Epithelial cell of proximal tubule (primary cell): ENCODE measurements around the gene GKN1.

DNA sequence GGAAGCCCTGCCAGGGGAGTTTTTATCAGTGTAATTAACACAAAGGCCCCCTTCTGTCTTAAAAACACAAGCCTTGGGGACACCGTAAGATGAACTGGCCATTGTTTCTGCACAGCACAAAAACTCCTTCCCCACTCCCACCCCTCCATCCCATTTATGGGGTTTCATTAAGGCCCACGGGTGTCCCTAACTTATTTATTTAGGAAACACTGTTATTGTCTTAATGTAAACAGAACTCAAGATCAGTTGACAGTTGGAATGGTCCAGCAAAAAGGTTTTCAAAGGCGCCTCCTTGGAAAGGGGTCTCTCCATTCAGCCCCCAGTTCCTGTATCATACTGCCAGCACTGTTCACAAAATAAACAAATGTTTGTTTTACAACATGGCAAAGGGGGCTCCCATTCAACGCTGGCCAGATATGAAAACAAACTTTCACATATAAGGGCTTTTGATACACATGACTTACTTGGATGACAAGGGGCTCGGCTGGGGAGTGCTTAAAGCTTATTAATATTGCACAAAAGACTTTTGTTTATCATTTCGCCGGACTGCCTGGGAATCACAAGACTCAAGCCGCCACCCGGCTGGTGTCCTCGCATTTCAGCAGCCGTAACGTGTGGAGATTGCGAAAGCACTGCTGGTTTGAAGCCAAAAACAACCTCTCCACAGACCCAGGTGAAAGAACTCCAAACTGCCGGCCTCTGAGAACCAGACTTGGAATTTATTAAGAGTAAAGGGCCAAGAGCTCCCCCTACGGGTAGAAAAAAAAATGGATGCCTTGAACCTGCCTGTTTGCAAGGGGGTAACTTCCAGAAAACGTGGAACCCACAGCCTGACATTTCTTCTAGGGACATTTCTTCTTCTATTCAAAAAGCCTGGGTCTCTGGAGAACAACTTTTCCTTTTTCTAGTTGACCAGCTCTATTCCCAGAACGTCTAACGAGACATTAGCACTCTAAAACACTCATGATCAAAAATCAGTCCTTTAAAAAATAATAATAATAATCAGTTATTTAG is 216.6 kb downstream of the C1D start:
- RAMPAGE, long total RNA: no peak
- RRBS: 0% methylated on average over 5 of the region's 18 CpGs

- RAMPAGE, long total RNA: no peak
- RRBS: no CpG with 5 or more reads among the region's 4 CpGs
Observed at GRCh38 chr2:68253736-68254179, 1.4 kb upstream of the PPP3R1 start.

DNA sequence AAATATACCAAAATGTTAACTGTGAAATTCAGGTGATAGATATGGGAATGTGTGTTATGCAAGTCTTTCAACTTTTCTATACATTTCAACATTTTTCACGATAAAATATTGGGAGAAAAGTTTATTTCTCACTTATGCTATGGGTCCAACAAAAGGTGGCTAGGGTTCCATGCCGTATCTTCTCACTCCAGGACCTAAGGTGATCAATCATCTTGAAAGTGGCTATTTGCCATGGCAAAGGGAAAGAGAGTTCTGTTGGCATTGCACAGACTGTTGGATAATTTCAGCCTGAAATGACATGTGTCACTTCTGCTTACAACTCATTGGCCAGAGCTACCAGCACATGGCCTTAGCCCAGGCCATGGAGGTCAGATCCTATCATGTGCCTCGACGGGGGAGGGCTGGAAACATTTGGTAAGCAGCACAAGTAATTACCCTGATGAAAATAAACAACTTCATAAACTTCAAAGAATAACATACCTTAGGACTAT is 32.3 kb downstream of the CNRIP1 start:
- RAMPAGE, long total RNA: no peak
- RRBS: no CpG with 5 or more reads among the region's 4 CpGs

- RAMPAGE, long total RNA: no peak
- RRBS: no CpG with 5 or more reads among the region's 3 CpGs
Observed at GRCh38 chr2:68385604-68386087, 20.6 kb downstream of the PLEK start.

DNA sequence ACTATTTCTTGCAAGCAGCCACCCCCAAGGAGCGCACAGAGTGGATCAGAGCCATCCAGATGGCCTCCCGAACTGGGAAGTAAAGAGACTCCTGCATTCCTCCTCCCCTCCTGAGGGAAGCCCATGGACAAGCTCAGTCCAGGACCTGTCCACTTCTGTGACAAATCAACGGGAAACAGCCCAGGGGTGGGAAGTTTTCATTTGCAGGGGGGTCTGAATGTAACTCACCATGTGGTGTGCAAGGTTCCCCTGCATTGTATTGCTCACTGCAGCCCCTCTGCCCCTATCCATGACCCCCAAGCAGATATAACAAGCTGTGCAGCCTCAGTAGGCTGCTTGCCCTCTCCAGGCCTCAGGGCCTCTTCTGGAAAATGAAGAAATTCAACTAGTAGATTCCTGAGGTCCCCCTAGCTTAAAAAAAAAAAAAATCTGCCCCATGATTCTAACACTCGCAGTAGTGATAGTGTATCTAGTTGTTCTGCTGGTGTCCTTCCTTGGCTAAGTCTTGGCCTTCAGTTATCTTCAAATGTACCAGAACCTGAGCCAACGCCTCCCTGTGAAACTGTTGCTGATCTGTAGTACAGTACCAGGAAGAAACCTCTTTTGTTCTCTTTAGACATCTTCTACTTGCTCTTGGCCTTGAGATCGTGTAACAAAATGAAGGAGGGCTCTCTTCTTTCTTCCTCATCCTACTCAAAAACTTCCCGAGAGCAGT is 30.8 kb downstream of the PLEK start:
- RAMPAGE, long total RNA: no peak
- RRBS: no CpG with 5 or more reads among the region's 7 CpGs

DNA sequence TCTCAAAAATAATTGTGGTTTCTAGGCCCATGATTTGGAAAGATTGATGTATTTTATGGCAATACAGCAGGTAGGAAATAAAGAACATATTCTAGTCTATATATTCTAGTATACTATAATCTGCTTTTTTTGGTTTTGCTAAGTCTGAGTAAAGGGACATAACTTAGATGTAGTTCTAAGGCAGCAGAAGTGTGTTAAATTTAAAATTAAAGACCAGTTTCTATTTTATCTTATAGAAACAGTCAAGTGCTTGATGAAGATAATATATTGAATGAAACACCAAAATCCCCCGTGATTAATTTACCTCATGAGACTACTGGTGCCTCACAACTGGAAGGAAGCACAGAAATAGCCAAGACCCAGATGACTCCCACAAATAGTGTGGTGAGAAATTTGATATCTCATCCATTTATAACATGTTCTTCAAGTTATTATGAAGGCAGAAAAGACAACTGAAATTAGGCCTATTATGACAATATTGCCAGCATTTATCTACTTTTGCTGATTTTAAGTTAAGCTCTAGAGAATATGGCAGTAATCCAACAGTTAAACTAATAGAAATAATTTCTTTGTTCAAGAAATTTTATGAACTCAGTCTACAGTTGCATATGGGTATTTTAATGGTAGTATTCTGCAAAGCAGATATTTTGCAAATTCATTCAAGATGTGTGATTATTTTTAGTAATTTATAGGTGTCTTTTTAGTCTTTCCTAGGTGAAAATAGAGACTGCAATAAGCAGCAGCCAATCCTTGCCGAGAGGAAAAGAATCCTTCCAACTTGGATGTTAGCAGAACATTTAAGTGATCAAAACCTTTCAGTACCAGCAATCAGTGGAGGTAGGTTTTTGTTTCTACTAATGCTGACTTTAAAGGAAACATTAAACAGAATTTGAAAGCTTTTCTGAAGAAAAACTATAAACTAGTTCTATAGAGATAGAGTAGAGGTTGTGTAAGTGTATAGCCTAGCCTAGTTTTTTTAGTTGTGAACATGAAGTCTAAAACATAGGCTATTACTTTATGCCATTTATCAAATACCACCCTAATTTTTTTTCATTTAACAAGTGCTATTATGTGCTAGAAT is 45.8 kb downstream of the APLF start:
- RAMPAGE, long total RNA: no peak
- RRBS: no CpG with 5 or more reads among the region's 2 CpGs

GRCh38 chr2:68642890-68643379 is 444 bp upstream of the PROKR1 start:
- RAMPAGE, long total RNA: no peak
- RRBS: no CpG with 5 or more reads among the region's 29 CpGs

- RAMPAGE, long total RNA: no peak
- RRBS: no CpG with 5 or more reads among the region's 1 CpG
Observed at GRCh38 chr2:68796201-68796764, 61.7 kb downstream of the ARHGAP25 start.

DNA sequence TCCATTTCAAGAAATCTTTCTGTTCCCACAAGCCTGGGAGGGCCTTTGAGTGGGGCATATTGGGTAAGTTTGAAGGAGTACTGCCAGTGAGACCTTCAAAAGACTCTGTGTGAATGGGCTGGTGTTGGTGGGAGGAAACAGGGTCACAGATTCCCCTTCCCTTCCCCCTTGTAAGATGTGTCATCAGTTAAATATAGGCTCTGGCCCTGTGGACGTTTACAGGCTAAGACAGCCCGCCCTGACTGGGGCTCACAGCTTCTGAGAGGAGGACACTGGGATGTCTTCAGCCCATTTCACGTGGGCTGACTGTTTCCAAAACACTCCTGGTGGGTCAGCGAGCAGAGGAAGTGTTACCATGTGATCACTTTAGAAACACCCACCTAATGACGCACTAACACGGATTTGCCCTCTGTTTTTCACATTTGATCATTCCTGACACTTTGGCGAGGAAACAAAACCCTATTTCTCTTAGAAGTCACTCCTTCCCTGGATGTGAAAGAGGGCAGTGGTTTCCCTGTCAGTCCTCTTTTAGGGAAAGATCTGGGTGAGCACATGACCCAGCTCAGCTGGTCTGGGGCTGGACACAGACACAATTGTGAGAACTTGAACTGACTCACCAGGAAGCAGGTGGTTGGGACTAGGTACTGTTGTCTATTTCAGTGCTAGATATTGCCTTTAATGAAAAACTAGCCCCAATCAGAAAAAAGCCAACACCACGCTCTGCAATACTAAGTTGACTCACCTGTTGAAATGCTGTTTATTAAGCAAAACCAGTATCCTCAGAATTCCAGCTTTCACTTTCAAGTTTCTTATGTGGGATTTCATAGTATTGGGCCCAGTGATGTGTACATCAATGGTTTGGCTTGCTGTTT is 38.9 kb downstream of the BMP10 start:
- RAMPAGE, long total RNA: no peak
- RRBS: no CpG with 5 or more reads among the region's 8 CpGs

- RAMPAGE, long total RNA: no peak
- RRBS: 27% methylated on average over 3 of the region's 25 CpGs
Observed at GRCh38 chr2:68943417-68944445, 9.0 kb downstream of the GKN2 start.

GRCh38 chr2:68974395-68974847 is at the start of gene GKN1:
TSS of gene GKN1 (plus strand) at chr2:68974636.
- RAMPAGE, long total RNA: no peak
- RRBS: no CpG with 5 or more reads among the region's 1 CpG

- RAMPAGE, long total RNA: no peak
- RRBS: no CpG with 5 or more reads among the region's 14 CpGs
Observed at GRCh38 chr2:69014097-69015227, 1.5 kb downstream of the ANTXR1 start.

DNA sequence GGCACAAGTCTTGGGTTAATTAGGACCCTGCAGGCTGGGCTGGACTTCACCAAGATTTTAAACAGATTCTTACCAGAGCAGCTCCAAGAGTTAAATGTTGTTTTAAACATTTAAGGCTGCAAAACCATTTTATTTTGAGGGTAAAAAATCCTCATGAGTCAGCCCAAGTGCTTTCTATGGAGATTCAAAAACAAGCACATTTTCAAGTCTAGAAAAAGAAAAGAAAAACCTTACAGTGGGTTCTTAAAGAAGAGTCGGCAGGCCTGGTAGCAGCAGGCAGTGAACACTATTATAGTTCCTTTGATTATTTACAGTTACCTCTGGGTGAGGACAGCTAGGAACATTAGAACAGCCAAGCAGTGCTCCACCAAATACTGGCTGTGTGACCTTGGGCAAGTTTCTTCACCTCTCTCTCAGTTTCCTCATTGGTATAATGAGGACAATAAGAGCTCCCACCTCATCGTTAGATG is 140.5 kb downstream of the ANTXR1 start:
- RAMPAGE, long total RNA: no peak
- RRBS: no CpG with 5 or more reads among the region's 2 CpGs

DNA sequence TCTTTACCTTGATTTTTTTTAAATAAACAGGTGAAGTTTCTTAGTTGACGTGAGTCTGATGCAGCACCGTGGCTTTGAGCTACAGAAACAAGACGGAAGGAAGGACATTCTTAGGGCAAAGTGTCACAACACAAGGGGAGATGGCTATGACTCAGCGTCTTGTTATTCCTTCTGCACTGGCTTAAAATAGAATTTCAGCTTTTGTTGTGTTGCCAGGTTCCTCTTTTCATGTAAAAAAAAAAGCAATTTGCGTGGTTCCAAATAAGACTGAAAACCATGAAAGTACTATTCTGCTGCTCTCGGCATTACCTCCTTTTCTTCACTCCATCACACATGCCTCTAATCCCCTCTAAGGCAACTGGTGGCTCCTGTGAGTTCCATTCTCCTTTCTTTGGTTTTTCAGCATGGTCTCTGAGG is 150.1 kb downstream of the ANTXR1 start:
- RAMPAGE, long total RNA: no peak
- RRBS: no CpG with 5 or more reads among the region's 6 CpGs

DNA sequence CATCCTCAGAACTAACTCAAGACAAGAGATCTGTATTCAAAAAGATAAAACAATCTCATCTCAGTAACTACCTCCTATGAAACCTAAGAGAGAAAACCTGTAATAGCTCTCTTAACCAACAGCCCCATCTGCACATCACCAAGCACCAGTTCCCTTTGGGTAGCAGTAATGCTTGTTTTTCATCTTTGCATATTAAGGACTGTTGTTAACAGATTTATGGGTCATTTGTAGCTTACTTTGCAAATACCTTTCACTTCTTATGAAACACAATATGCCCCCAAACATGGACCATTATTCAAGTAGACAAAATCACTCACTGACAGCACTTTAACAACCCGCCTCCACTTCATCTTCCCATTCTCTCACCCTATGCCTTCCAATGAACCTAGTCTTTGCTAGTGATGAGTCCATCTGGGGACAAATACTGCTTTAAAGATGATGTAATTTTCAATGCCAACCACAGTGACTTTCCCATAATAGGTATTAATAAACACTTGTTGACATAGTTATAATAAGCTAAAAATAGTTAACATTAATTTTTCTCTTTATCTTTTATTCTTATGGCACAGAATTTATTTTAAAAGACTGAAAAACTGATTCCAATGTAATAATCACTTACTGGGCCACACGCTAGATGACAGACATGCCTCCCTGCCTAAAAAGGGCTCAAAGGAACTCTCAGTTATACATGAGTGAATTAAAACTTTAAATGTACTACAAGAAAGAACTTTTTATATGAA is 64.3 kb downstream of the GFPT1 start:
- RAMPAGE, long total RNA: no peak
- RRBS: no CpG with 5 or more reads among the region's 2 CpGs

DNA sequence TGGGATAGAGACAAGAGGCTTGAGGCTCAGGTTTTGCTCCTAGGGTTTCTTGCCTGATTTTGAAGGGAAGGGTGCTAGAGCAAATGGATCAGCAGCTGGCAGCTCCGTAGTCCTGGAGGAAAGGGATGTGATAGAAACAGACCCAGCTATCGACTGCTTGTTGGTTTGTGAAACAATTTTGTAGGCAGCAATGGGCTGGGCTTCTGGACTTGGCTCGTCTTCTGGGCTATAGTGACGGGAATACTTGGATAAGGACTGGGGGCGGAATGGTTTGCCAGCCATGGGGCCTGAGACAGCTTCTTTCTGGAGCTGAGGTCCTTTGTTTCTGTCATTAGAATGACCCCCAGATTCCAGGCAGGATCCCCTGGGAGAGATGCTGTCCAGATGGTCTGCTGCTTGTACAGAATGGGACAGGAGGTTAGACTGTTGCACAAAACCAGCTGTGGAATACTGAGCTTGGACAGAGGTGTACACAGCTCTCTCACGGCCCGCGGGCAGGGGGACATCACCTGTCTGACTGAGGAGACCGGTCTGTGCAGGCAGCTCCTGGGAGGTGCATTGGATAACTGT is 28.2 kb upstream of the NFU1 start:
- RAMPAGE, long total RNA: no peak
- RRBS: no CpG with 5 or more reads among the region's 9 CpGs

DNA sequence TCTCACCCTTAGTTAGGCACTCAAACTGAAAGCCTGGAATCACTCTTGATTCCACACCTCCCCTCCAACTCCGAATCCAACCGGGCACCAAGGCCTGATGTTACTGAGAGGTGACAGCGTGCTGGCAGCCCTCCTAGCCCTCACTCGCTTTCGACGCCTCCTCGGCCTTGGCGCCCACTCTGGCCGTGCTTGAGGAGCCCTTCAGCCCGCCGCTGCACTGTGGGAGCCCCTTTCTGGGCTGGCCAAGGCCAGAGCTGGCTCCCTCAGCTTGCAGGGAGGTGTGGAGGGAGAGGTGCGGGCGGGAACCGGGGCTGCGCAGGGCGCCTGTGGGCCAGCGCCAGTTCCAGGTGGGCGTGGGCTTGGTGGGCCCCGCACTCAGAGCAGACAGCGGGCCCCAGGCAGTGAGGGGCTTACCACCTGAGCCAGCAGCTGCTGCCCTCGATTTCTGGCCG is 21.7 kb downstream of the AAK1 start:
- RAMPAGE, long total RNA: no peak
- RRBS: no CpG with 5 or more reads among the region's 22 CpGs

DNA sequence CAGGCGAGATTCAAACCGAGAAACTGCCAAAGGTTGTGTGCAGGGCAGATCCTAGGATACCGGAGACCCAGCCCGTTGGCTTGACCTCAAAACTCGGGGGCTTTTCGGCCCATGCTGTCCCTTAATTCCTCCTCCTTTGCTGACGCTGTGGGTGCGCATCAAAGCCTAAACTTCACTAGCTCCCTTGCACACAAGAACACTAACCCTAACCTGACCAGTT is 938 bp upstream of the AAK1 start:
- RAMPAGE, long total RNA: no peak
- RRBS: no CpG with 5 or more reads among the region's 8 CpGs

- RAMPAGE, long total RNA: no peak
- RRBS: no CpG with 5 or more reads among the region's 7 CpGs
Observed at GRCh38 chr2:69673997-69674838, 30.7 kb upstream of the AAK1 start.

DNA sequence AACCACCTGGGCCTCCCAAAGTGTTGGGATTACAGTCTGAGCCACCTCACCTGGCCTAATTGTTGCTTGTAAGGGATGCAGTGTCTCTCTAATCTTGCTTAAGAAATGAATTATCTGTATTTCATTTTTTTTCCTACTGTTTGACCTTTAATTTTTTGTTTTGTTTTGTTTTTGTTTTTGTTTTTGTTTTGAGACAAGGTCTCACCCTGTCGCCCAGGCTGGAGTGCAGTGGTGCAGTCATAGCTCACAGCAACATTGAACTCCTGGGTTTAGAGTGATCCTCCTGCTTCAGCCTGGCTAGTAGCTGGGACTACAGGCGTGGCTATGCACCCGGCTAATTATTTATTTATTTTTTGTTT is 1.7 kb upstream of the ANXA4 start:
- RAMPAGE, long total RNA: no peak
- RRBS: no CpG with 5 or more reads among the region's 3 CpGs